ENCODE results near the genes BTC, THAP6 and STBD1.

DNA sequence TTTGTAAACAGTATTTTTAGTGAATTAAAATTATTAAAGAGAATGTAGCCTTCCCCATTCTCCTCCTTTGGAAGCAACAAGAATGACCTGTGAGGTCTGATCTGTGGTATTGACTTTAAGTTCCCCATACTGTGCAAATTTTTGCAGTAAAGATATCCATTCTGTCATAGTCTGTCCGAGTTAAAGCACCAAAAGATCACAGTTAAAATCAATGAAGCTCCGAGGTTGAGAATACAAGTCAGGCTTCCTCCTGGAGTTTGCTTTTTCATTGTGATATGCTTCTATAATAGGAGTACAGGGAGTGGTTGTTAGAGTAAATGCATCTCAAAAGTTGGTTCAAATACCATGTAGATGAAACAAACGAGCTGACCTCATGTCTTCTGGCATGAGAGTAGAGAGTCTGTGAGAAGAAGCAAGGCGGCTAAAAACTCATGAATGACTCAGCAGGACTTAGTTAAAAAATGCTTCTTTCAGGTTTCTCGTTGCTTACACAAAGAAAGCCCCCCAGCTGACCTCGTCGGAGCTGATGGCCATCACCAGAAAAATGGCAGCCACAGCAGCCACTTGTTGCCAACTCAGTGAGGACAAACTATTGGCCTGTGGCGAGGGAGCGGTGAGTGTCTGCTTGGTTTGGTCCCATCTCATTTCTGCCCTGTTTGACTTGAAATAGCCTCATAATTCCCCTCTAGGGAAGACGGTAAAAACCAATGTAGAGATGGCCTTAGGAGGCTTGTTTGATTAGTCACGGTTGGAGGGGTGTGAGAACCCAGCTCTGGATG lies 14.3 kb downstream of the AFP start:
- RRBS, result no CpG with 5 or more reads among the region's 11 CpGs

DNA sequence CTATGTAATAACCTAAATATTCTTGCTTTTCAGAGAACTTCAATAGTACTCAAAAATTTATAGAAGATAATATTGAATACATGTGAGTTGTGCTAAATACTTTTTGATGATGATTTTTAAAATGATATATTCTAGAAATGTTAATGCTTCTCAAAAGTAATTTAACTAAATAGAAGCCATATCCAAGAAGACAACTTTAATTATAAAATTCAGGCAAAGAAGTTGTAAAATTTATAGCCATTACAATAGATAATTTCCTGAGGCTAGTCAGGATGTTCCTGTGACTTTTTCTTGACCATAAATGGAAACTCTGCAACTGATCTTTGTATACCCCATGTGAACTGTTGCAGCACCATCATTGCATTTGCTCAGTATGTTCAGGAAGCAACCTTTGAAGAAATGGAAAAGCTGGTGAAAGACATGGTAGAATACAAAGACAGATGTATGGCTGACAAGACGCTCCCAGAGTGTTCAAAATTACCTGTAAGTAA lies 2.4 kb downstream of the AFM start:
- RRBS, result no CpG with 5 or more reads among the region's 1 CpG

- RRBS, result no CpG with 5 or more reads among the region's 7 CpGs
Observed at GRCh38 chr4:73670188-73670480, 49.9 kb upstream of the RASSF6 start.

DNA sequence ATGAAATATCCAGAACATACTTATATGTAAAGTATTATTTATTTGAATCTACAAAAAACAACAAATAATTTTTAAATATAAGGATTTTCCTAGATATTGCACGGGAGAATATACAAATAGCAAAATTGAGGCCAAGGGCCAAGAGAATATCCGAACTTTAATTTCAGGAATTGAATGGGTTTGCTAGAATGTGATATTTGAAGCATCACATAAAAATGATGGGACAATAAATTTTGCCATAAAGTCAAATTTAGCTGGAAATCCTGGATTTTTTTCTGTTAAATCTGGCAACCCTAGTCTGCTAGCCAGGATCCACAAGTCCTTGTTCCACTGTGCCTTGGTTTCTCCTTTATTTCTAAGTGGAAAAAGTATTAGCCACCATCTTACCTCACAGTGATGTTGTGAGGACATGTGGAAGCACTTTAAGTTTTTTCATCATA lies 2.3 kb downstream of the CXCL8 start:
- RRBS, result no CpG with 5 or more reads among the region's 2 CpGs

- RRBS, result no CpG with 5 or more reads among the region's 1 CpG
Observed at GRCh38 chr4:74015945-74016398, 17.5 kb upstream of the CXCL5 start.

DNA sequence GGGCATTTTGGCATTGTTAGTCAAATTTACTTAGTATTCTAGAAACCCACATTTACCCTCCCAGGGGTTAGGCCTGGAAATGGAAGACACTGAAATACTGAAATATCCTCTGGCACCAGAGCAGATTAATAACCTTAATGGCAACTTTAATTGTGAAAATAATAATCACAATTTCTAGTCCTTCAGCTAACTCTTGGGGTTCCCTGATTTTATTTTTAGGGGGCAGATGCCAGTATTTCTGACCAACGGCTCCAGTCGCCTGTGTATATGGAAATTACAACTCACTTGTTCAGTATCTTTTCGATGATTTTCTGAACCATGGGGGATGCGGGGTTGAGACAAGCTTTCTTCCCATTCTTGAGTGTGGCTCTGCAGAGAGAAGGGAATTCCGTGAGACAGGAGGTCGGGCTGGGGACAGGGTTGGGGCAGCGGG lies 665 bp downstream of the CXCL3 start:
- RRBS, result no CpG with 5 or more reads among the region's 7 CpGs

DNA sequence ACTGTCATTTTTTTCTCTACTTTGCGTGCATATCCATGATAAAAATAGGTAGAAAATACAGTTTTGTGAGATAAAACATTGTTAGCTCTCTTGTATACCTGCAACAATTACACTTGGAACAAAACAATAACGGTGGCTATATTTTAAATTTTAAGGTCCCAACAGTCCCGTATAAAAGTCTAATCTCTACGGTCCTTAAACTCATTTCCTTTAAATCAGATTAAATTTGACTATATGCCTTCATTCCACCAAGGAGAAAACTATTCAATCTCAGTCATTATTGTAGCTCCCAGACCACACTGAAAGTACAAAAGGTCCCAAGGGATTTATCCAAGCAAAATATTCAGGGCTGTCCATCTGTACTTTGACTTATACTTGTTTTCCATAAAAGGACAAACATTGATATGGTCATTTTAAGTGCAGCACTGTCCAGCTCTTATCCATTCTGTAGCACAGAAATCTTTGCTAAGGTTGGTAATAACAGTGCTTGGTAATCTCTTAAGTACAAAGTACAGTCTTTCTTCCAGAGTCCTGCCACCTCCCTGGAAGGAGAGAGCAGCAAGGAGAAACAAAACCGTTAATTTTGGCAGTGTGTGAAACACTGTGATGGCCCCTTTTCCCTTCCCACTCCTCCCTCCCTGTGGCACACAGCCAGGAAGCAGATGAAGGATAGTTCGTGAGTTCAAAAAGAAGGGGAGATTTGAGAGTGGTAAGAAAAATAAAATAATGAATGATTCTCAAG lies 6.6 kb upstream of the CXCL2 start:
- RRBS, result no CpG with 5 or more reads among the region's 6 CpGs

DNA sequence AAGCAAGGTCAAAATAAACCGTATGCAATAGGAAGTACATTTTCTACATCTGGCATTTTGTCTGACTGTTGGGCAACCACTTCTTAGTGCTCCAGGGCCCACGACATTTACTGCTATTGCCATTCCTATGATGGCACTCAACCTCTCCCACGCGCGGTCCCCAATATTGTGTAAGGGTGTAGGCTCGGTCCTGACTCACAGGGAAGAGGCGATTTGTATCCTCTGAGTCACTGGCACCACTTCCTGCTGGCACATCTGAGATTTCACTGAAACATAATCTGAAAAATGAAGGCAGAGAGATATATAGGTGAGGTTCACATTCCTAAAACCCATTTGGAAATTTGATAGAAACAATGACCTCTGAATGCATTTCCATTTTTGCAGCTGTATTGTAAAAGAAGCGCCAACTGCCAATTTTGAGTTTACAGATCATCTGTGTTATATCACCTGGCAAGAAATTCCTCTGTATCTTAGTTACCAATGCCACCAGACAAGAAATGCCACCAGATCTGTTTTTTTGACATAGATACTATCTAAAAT lies 9.7 kb downstream of the EREG start:
- RRBS, result no CpG with 5 or more reads among the region's 8 CpGs

DNA sequence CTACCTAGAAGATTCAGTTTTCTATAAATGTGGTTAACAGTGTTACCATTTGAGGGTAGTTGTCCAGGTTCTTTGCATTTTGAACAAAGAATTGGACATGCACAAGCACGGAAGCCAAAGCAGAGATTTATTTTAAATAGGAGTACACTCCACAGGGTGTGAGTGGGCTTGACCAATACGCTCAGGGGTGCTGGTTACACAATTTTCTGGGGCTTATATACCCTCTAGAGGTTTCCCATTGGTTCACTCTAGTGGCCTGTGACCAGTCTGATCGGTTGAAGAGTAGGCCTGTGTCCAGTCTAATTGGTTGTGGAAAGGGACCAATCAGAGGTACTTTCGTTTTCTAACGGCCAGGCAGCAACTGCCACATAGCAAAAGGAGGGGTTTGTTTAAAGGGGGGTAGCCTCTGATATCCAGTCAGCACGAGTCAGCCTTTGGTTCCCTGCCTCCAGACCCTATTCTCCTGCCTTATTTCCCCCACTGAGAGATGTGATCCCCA lies 11.4 kb upstream of the AREG start:
- RRBS, result no CpG with 5 or more reads among the region's 6 CpGs

- RRBS, result no CpG with 5 or more reads among the region's 2 CpGs
Observed at GRCh38 chr4:74472492-74472918, 27.6 kb downstream of the AREG start.

DNA sequence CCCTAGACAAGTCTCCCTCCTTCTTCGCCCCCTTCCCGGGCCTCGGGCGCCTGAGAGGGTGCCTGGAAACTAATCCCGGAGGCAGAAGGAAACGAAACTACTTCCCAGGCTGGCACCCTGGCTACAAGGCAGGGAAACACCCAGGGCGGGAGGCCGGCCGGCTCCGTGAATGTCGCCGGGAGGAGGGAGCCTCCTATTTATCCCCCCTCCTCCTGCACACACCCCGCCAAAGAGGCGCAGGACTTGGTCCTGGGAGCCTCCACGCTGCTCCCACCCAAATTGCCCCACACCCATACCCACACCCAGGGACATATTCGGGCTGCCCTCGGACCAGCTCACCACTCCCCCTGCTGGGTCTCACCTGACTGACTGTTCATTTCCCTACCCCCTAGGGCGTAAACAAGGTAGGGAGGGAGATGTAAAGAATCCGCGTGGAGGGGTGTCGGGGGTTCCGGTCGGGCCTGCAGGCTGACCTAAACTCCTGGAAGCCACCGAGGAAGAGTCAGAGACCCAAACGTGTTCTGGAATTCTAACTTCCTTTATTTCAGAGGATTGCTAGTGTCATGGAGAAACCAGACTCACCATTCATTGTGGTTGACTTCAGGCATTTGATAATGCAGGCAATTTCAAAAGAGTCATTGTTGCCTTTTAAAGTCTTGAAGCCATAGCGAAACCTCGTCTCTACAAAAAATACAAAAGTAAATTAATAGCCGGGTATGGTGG lies at the start of gene BTC:
TSS of gene BTC (minus strand) at position 171 of the 723 bp plus-strand sequence.
- RRBS, result 11% methylated on average over 6 of the region's 28 CpGs

GRCh38 chr4:74886496-74887029 lies 46.4 kb upstream of the PARM1 start:
- RRBS, result no CpG with 5 or more reads among the region's 4 CpGs

- RRBS, result 3% methylated on average over 5 of the region's 63 CpGs
Observed at GRCh38 chr4:75514145-75515267, at the start of gene THAP6. TSS of gene THAP6 (plus strand) at chr4:75514473.

- RRBS, result no CpG with 5 or more reads among the region's 4 CpGs
Observed at GRCh38 chr4:75668818-75669331, 4.3 kb downstream of the G3BP2 start.

- RRBS, result no CpG with 5 or more reads among the region's 6 CpGs
Observed at GRCh38 chr4:75725370-75725539, 878 bp downstream of the USO1 start.

DNA sequence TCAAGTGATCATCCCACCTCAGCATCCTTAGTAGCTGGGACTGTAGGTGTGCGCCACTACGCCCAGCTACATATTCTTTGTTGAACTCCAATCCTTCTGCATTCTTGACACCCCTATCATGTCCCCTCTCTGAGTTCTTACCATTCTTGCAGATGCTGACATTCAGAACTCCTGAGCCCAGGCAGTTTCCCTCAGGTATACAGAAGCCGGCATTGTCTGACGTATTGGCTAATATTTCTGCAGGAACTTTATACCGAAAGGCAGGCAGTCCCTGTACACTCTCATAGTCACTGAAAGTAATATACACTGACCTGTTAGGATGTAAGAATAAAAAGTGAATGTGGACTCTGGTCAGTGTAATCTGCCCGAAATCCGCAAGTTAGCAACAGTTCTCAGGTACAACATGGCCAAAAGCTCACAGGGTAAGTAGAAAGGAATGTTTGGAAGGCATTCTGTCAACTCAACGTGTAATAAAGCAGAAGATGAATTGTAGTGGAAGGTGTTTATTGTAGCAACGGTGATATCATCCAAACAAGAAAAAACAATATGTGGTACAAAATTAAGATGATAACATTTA lies 25.9 kb upstream of the NUP54 start:
- RRBS, result no CpG with 5 or more reads among the region's 9 CpGs

DNA sequence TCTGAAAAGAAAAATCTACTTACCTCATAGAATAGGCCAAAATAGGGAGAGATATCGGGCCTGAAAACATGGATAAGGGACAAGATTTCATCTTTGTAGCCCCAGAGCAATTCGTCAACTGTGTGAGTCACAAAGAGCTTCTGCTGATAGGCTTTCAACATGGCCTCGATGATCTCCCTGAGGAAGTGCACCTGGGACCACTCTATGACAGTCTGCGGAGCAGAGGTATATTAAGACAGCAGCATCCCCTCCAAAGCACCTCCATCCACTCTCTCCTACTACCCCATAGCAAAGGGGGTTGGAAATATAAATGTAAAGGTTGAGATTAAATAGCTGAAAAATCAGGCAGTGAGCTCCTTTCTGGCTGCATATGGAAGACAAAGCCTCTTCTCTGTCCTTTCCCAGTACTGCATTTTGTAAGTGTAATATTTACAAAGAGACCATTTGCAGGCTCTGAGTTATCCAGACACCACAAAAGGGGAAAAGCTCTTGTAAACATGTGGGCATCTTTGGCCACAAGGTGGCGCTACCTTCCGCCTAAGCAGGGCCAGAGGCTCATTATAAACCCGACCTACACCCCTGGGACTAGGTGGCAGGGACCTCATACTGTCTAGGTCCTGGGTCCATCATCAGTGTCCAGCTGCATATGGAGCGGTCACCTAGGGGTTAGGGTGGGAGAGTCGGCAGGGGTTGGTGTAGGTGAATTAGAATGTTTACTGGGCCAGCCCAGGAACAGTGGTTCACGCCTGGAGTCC lies 31.5 kb upstream of the NUP54 start:
- RRBS, result no CpG with 5 or more reads among the region's 10 CpGs

- RRBS, result no CpG with 5 or more reads among the region's 9 CpGs
Observed at GRCh38 chr4:76212668-76213215, 882 bp downstream of the SCARB2 start.

- RRBS, result 3% methylated on average over 43 of the region's 93 CpGs
Observed at GRCh38 chr4:76305842-76307001, at the start of gene STBD1. TSS of gene STBD1 (plus strand) at chr4:76306733.